Uterus (tissue), 7 donors: ENCODE measurements around a stretch of chr15.

DNA sequence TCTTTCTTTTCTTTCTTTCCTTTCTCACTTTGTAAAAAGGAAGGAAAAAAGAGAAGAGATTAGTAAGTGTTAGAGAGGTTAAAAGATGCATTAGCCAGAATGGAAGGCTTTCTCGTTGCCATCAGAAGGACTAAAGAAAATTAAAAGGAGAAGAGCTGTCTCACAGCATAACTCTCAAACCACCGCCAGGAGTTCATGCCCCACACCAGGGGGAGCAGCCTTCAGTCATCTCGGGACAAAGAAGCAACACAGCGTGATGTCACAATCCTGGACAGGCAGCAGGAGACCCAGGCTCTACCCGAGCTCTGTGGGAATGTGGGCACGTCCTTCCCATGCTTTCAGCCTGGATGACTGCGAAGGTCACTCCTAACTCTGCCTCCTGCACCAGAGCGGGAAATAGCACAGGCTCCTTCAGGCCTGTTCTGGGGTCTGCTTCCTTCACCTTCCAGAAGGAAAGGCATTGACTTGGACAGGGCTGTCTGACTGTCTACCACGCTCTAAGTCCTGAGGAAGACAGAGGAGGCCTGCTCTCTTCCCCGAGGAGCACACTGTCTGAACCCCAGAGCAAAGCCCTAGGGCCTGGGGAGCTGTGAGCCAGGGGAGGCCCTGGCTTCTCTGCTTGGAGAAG is 31.3 kb downstream of the NOX5 start:
- PRO-cap, 4 experiments: no peak in any of the 4 experiments
- RAMPAGE, long total RNA, 2 experiments: no peak in any of the 2 experiments
- RRBS: no CpG with 5 or more reads among the region's 10 CpGs

DNA sequence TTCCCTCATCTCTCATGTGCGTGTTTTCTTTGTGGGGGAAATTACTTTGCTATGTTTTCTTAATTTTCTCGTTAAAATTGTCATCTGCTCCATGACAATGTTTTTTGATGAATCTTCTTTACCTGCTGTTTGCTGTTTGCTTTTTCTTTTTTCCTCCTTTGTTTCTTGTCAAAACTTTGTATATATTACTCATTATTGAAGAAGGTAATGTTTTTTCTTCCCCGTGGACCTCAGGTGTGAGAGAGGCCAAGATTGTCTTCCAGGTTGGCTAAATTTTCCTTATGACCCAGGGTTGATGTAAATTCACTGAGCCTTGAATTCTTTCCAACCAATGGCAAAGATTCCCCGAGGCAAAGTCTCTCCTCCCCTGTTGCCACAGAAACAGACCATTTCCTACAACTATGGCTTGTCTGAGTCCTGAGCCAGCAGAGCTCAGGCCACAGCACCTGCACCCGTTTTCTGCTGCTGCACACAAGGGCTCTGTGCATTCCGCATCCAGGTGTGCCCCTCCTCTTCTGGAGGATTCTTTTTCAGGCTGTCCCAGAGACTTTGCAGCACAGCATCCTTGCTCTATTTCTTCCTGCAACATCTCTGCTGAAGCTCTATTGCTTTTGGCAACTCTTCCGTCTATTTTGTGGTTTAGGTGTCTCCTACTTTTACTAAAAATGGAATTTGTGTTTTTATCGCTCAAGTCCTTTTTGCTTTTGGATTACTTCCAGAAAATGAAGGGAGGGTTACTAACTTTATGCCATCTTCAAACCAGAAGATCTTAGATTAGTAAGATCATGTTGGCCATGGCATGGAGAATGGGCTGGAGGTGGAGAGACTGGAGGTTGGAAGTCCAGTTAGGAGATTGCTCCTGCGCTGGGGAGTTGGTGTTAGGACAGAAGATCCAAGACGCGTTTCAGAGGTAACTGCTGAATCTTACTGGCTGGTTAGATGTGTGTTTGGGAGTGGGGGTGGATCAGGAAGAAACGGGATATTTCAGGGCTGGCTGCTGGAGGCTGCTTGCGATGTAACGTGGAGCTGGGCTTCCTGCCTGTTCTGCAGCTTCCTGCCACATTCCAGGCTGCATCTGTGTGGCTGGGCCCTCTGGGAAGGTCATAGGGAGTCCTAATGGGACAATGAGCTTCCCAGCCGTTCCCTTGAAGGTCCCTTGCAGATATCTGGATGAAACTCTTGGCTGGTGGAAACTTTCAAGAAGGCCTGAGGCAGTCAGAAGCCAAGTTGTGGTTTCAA is 66.4 kb downstream of the NOX5 start:
- PRO-cap, 4 experiments: no peak in any of the 4 experiments
- RAMPAGE, long total RNA, 2 experiments: no peak in any of the 2 experiments
- RRBS: no CpG with 5 or more reads among the region's 15 CpGs

- PRO-cap, 4 experiments: no peak in any of the 4 experiments
- RAMPAGE, long total RNA, 2 experiments: no peak in any of the 2 experiments
- RRBS: no CpG with 5 or more reads among the region's 6 CpGs
Observed at GRCh38 chr15:69089944-69090730, 70.3 kb upstream of the GLCE start.

GRCh38 chr15:69149758-69150307 is 10.6 kb upstream of the GLCE start:
- PRO-cap, 4 experiments: no peak in any of the 4 experiments
- RAMPAGE, long total RNA, 2 experiments: no peak in any of the 2 experiments
- RRBS: no CpG with 5 or more reads among the region's 2 CpGs

- PRO-cap, 4 experiments: no peak in any of the 4 experiments
- RAMPAGE, long total RNA, 2 experiments: no peak in any of the 2 experiments
- RRBS: no CpG with 5 or more reads among the region's 4 CpGs
Observed at GRCh38 chr15:69300091-69300525, 1.4 kb downstream of the PAQR5 start.

DNA sequence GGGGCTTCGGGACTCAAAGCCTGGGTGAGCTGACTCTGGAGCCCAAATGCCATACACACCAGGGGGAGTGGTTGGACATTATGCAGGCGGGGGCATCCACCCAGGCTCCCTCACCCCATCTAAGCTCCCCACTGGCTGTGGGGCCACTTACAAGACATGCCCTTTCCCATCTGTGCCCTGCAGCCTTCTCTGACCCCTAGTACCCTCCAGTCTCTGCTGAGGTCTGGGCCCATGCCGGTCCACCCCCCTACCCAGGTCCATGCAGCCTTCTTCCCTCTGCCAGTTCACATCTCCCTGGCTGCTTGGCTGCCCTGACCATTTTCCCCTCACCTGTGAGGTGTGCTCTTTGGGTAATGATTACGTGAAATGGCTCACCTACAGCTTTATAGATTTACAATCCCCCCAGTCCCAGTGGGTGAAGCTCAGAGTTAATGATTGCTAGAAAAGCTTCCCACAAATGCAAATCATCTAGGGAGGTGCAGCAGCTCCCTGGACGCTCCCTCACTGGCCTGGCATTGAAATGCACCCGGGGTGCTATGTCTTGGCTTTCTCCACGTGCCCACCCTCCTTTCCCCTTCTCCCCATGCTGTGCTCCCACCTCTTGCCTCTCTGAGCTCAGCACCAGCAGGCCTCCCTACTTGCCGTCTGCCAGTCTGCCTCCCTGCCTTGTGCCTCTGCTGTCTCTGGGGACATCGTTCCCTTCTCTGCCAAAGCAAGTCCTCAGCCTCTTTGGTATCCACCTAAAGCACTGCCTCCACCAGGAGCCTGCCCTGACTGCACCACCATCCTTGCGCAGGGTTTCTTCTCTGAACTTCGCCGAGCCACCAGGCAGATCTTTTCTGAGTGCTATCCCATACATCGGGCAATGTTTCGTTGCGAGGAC is 18.7 kb downstream of the PAQR5 start:
- PRO-cap, 4 experiments: no peak in any of the 4 experiments
- RAMPAGE, long total RNA, 2 experiments: no peak in any of the 2 experiments
- RRBS: no CpG with 5 or more reads among the region's 15 CpGs

- PRO-cap, 4 experiments: no peak in any of the 4 experiments
- RAMPAGE, long total RNA, 2 experiments: no peak in any of the 2 experiments
- RRBS: no CpG with 5 or more reads among the region's 7 CpGs
Observed at GRCh38 chr15:69444723-69445034, 7.9 kb upstream of the RPLP1 start.

- PRO-cap, 4 experiments: no peak in any of the 4 experiments
- RAMPAGE, long total RNA, 2 experiments: no peak in any of the 2 experiments
- RRBS: no CpG with 5 or more reads among the region's 16 CpGs
Observed at GRCh38 chr15:69451773-69452253, 805 bp upstream of the RPLP1 start.

DNA sequence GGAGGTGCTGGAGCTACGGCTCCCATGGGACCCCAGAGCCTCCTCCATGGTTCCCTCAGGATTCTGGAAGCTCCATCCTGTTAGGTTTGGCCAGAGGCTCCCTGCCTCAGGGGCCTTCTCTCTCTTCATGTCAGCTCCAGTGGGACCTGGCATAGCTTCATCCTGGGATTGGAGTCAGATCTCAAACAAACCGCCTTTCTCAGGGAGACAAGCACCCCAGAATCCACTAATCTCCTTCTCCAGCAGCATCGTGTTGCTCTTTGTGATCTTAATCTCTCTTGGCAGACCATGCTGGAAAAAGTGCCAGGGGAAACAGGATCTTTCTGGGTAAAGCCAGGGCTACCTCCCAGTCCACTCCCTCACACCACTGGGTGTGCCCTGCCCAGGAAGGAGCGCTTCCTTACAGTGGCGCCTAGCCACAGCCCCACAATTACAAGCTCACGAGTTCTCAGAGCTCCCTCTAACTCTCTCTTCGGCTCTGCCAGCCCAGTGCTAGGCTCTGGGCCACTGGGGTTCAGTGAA is 32.2 kb downstream of the RPLP1 start:
- PRO-cap, 4 experiments: peak in 1 of 4 experiments; most common plus-strand start position 429 of the sequence (in 1)
- RAMPAGE, long total RNA, 2 experiments: no peak in any of the 2 experiments
- RRBS: no CpG with 5 or more reads among the region's 7 CpGs

DNA sequence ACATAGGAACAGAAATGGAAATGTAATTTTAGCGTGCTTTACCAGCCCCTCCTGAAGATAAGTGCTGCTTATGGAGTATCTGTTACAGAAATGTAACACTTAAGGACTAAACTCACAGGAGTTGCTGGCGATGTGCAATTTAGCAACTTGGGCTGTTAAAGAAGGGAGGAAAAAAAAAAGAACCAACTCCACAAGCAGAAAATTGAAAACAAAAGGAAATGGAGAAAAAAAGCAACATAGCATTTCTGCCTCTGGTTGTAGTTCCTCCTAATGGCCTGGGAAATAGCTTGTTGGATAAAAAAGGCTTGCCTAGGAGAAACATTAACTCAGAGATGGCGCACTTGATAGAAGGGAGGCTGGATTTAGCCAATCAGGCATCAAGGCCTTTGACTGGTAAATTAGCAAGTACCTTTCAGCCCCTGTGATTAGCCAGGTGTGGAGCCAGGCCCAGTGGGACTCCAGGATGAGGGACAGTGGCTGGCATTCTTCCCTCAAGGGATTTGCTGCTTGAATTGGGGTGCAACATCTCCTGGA is 84.3 kb downstream of the RPLP1 start:
- PRO-cap, 4 experiments: no peak in any of the 4 experiments
- RAMPAGE, long total RNA, 2 experiments: no peak in any of the 2 experiments
- RRBS: no CpG with 5 or more reads among the region's 3 CpGs

GRCh38 chr15:69591707-69592343 is 139.2 kb downstream of the RPLP1 start:
- PRO-cap, 4 experiments: no peak in any of the 4 experiments
- RAMPAGE, long total RNA, 2 experiments: no peak in any of the 2 experiments
- RRBS: no CpG with 5 or more reads among the region's 1 CpG

GRCh38 chr15:69594999-69596035 is 142.7 kb downstream of the RPLP1 start:
- PRO-cap, 4 experiments: no peak in any of the 4 experiments
- RAMPAGE, long total RNA, 2 experiments: no peak in any of the 2 experiments
- RRBS: no CpG with 5 or more reads among the region's 17 CpGs

- PRO-cap, 4 experiments: no peak in any of the 4 experiments
- RAMPAGE, long total RNA, 2 experiments: no peak in any of the 2 experiments
- RRBS: no CpG with 5 or more reads among the region's 5 CpGs
Observed at GRCh38 chr15:69719418-69719996, 266.9 kb downstream of the RPLP1 start.

- PRO-cap, 4 experiments: no peak in any of the 4 experiments
- RAMPAGE, long total RNA, 2 experiments: no peak in any of the 2 experiments
- RRBS: no CpG with 5 or more reads among the region's 6 CpGs
Observed at GRCh38 chr15:69769395-69769715, 316.7 kb downstream of the RPLP1 start.

DNA sequence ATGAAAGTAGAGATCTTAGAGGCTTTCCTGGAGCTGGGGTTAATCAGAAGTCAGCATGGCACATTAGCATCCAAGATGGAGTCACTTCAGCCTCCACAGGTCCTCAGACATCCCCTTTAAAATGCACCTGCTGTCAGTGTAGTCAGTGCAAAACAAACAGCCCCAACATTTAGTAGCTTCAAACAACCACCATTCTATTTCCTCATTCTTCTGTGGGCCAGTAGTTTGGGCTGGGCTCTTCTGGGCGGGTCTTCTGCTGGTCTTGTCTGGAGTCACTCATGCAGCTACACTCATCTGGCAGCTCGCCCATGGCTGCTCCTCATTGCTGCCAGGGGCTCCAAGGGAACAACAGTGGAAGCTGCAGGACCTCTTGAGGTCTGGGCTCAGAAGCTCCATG is 99.9 kb downstream of the TLE3 start:
- PRO-cap, 4 experiments: no peak in any of the 4 experiments
- RAMPAGE, long total RNA, 2 experiments: no peak in any of the 2 experiments
- RRBS: no CpG with 5 or more reads among the region's 2 CpGs

DNA sequence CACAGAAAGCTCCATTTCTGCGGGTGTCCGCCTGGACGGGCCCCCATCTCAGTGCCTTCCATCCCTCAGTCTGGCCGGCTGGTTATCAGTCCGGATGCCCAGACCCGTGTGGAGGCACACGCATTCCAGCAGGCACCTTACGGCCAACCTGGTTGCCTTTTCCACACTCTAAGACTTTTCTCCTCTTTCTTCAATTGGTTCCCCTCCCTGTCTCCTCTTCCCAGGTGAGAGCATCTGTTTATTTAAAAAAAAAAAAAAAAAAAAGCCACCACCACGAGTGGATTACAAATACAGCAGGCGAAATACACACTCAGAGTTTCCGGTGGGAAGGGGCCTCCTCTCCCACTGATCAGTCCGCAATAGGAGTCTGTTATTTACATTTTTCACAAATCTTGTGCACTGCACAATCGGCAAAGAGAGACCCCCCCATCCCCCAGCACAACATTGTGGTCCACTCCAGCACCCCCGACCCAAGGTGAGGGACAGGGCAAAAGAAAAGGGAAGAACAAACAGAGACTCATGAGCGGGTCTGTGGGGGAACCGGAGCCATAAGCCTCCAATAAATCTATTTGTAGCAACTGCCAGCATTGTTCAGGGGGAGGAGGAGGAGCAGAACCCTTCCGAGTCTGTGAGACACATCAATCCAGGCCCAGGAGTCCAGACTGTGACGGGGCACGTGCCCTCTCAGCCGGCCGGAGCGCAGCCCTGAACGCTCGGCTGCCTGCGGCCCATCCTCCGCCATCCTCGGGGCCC is 48.3 kb downstream of the TLE3 start:
- PRO-cap, 4 experiments: no peak in any of the 4 experiments
- RAMPAGE, long total RNA, 2 experiments: start-site peak on the minus strand in 1 of 2 experiments, centred at position 157 of the sequence, 9 reads per replicate
- RRBS: no CpG with 5 or more reads among the region's 27 CpGs

GRCh38 chr15:70057911-70058283 is 39.8 kb downstream of the TLE3 start:
- PRO-cap, 4 experiments: no peak in any of the 4 experiments
- RAMPAGE, long total RNA, 2 experiments: no peak in any of the 2 experiments
- RRBS: no CpG with 5 or more reads among the region's 10 CpGs

DNA sequence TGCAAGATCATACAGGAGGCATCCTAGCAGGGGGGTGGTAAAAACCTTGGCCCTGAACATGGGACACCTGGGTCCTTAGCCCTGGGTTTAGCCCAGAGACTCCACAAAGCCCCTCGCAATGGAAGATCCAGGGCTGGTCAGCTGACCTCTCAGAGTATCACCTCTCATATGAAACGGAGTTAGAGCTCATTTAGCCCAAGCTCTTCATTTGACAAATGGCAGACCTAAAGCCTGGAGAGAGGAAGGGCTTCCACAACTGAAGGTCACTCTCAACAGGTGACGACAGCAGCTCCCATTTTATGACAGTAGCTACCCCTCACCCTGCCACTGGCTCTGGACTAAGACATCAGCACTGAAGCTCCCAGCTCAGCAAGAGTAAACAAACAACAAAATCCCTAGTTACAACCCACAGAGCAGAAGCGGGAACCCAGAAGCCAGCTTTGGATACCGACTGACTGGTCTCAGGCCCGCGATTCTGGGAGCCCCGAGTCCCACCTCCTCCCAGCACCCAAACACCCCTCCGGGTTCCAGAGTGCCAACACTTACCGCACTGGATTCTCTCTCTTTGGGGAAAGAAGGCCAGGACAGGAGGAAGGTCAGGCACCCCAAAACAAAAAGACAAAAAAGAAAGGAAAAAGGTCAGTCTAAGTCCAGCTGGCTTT is 33.7 kb downstream of the TLE3 start:
- PRO-cap, 4 experiments: no peak in any of the 4 experiments
- RAMPAGE, long total RNA, 2 experiments: no peak in any of the 2 experiments
- RRBS: no CpG with 5 or more reads among the region's 10 CpGs

GRCh38 chr15:70086063-70087272 is 11.2 kb downstream of the TLE3 start:
- PRO-cap, 4 experiments: no peak in any of the 4 experiments
- RAMPAGE, long total RNA, 2 experiments: no peak in any of the 2 experiments
- RRBS: no CpG with 5 or more reads among the region's 13 CpGs

- PRO-cap, 4 experiments: no peak in any of the 4 experiments
- RAMPAGE, long total RNA, 2 experiments: no peak in any of the 2 experiments
- RRBS: no CpG with 5 or more reads among the region's 12 CpGs
Observed at GRCh38 chr15:70091634-70092446, 5.9 kb downstream of the TLE3 start.